Mesangial cell (primary cell): ENCODE measurements around a stretch of chr14.

DNA sequence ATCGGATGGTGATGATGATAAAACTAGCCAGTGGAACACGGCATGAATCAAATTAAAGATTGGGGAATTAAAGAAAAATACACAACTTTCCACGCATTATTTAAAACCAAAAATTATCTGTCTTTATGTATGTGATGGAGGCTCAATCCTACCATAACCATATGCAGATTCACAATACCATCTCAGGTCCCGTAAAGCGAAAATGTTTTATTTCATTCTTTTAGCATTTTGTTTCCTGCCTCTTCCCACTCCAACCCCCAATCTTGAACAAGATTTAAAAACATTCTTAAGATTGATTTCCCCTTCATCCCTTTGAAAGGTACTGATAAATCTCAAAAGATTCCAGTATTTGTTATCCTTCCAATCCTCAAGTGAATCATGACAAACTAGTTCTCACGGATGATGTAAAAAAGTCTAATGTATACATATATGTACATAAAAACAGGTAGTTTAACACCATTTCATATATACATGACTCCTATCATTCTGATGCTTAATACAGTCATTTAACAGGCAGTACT is 34.2 kb downstream of the HNRNPC start:
- RAMPAGE, long total RNA: no peak

GRCh38 chr14:21240899-21241428 is 28.3 kb downstream of the HNRNPC start:
- RAMPAGE, long total RNA: no peak

DNA sequence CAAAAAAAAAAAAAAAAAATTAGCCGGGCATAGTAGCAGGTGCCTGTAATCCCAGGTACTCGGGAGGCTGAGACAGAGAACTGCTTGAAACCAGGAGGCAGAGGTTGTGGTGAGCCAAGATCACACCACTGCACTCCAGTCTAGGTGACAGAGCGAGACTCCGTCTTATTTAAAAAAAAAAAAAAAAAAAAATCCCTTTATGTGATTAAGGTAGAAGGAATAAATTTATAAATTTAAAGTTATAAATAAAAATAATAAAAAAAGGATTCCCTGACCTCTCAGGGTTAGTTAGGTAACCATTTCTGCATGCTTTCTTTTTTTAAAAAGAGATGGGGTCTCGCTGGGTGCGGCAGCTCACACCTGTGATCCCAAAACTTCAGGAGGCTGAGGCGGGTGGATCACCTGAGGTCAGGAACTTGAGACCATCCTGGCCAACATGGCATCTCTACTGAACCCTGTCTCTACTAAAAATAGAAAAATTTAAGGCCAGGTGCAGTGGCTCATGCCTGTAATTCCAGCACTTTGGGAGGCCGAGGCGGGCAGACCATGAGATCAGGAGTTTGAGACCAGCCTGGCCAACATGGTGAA is 8.9 kb downstream of the HNRNPC start:
- RAMPAGE, long total RNA: no peak

DNA sequence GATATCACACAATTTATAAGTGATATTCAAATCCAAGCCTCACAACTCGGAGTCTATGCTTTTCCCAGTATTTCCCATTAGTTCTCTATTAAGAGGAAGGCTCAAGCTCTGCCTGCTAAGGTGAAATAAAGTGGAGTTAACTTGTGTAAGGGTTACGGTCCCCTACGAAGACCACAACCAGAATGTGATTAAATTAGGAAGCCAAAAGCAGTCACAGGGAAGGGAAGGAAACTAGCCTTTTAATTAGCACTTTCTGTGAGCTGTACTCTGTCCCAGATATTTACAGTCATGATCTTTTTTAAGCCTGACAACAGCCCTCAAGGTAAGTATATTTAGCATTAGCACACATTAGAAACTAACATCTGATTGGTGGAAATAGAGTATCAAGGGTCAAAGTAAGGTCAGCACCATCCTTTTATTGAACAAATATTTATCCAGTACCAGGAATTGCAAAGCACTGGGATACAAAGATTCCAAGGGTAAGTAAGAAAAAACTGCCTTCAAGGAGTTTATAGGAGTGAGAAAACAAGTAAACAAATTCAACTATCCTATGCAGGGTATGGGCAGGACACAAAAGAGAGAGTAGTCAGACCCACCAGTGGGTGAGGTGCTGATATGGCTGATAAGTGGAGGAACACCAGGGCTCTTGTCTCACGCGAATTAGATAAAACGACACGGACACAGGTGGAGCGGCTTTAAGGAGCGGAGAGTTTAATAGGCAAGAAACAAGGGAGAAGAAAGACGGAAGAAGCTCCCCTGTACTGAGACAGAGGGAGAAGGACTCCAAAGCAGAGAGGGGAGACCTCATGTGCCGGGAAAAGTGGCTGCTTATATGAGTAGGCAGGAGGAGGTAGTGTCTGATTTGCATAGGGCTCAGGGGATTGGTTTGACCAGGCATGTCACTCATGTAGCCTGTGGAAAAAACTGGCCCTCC is 28.3 kb downstream of the RPGRIP1 start:
- RAMPAGE, long total RNA: no peak

- RAMPAGE, long total RNA: no peak
Observed at GRCh38 chr14:21364688-21365259, 19.0 kb downstream of the SUPT16H start.

- RAMPAGE, long total RNA: no peak
Observed at GRCh38 chr14:21430727-21431789, 24.9 kb downstream of the CHD8 start.

DNA sequence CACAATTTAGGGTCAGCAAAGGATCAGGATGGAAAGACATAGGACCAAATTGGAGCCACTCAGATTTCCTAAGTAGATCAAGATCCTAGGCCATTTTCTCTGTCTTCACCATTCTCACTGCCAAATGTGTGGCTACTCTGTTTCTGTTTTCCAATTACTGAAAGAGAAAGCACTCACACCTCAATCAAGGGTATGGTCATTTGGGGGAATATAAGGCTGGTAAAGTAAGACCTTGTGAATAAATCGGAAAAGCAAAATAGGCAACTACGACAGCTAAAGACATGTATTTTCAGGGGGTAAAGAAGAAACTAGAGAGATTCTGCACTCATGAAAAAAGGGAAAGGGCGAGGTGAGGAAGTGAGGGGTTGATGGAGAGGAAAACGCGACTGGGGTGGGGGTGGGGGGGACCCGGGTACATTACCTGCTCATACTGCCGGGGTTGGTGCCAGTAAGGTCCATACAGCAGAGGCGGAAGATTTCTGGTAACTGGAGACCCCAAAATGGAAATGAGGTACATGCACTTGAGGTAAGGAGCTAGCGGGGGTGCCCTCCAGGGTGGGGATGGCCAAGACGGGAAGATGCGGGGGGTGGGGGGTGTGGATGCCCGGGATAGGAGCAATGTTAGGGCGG is 19.3 kb downstream of the CHD8 start:
- RAMPAGE, long total RNA: no peak

GRCh38 chr14:21522690-21523849 is 3.1 kb downstream of the SALL2 start:
- RAMPAGE, long total RNA: no peak

- RAMPAGE, long total RNA: no peak
Observed at GRCh38 chr14:21527087-21527401, 898 bp upstream of the SALL2 start.

GRCh38 chr14:21719770-21720221 is 46.2 kb upstream of the OR4E1 start:
- RAMPAGE, long total RNA: no peak

DNA sequence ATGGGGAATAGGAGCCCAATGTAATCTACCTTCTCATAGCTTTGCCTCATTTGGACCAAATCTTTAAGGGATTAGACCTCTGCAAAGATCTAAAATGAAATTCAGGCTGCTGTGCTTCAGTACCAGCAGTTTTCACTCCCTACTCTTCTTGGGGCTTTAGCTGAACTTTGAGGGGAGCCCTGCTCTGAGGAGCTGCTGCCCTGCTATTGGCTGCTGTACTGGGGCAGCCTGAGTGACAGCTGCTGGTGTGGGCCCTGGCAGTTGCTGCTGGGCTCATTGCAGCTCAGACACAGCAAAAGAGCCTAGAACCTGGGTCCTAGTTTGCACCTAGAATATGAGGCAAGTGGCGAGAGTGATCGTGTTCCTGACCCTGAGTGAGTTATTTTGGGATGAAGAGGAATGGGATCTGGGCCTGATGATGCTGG is 62.3 kb upstream of the OR4E1 start:
- RAMPAGE, long total RNA: no peak

- RAMPAGE, long total RNA: no peak
Observed at GRCh38 chr14:21768107-21769246, 94.9 kb upstream of the OR4E1 start.

DNA sequence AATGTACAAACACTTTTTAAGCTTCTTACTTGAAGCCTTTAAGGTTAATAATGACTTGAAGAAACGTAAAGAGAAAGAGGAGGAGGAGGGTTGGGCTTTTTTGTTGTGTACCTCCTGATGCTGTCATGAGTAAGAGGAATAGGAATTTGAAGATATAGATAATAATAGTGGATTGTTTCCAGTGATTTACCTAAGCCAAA is 126.5 kb upstream of the OR4E1 start:
- RAMPAGE, long total RNA: no peak

DNA sequence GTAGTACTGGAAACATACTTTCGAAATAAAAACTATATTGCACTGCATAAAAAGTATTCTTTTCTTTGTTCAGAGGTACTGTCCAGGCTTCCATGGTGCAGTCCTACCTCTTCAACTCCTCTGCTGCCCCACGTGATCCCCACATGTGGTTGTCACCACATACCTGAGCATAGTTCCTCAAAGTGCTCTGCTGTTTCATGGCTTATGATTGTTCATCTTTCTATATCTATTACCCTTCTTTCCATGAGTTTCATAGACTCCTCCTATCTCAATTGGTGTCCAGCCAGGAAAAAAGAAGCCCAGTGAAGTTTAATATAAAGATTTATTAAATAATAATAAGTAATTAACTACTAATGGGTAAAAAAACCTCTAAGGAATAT is 317.6 kb upstream of the OR4E1 start:
- RAMPAGE, long total RNA: no peak

DNA sequence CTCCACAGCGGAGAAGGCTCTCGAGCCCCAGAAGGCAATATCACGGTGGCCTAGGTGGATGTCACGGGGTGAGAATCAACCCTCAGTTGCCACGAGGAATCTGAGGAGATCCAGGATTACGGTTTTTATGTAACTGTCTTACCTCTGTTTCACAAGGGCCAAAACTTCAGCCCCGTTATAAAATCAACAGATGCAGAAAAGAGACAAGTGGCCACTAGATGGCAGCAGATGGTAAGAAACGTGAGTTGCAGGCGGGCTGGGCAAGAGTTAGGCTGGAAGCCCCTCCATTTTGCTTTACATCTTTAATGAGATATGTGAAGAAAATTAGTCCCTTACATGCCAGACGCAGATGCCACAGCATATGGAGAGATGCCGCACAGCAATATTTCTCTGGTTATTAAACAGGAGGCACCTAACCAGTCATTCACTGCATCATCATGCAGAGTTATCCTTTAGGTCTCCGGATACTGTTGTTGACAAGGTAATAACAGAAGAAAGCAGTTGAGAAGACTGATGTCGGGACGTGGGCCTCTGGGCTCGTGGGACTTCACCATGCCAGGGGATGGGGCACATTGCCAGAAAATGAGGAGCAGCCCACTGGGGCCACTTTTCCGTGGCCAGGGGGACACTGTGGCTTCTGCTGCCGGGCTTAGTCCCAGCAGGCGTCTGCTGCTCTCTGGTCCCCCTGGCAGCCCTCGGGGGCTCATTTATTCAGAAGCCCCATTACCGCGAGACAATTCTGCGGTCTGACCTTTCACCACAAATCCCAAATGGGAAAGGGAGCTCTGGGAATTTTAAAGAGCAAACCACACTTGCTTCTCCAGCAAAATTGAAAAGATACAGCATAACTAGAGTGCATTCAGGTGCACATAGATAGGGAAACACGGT is 201.4 kb downstream of the DAD1 start:
- RAMPAGE, long total RNA: no peak

DNA sequence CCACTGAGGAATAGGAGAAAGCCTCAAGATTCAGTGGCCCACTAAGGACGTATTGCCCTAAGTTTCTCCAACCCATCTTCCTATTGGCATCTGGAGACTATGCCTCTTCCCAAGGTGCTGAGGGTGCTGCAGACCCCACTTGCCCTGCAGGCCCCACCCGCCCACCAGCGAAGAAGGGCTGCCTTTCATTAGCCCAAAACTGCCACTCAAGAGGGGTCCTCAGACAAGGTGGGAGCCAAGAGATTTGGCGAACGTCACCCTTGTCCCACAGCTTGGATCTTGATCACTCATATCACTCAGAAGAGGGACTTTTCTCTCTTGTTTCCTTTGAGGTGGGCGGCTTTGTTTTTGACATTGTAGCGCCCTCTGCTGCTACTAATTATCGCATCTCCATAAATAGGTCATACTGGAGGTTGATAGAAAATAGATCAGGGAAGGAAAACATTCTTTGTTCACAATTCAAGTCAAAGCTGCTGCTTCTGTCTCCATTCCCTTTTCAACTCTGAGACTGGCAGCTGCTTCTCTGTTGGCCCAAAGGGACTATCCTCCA is 116.1 kb downstream of the DAD1 start:
- RAMPAGE, long total RNA: no peak

GRCh38 chr14:22477705-22478152 is 111.3 kb downstream of the DAD1 start:
- RAMPAGE, long total RNA: no peak

DNA sequence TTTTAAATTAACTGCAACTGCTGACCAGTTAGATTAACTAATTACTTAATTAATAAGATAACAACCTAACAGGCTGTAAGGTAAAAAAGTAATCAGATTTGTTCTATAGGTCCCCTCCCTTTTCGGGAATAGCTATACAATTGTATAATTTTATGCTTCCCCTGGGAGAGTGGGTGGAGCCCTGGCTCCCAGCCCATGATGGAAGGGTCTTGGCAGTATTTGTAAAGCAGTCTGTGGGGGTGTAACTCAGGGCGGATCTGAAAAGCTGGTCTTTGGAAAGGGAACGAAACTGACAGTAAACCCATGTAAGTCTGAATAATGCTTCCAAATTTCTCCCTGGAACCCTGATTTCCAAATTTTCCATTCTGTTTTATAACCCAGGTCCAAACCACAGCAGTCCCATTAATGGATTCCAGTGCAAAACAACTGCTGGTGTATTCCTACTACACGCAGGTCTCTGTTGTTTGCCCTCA is 110.4 kb downstream of the DAD1 start:
- RAMPAGE, long total RNA: no peak

- RAMPAGE, long total RNA: no peak
Observed at GRCh38 chr14:22488457-22489115, 100.4 kb downstream of the DAD1 start.

DNA sequence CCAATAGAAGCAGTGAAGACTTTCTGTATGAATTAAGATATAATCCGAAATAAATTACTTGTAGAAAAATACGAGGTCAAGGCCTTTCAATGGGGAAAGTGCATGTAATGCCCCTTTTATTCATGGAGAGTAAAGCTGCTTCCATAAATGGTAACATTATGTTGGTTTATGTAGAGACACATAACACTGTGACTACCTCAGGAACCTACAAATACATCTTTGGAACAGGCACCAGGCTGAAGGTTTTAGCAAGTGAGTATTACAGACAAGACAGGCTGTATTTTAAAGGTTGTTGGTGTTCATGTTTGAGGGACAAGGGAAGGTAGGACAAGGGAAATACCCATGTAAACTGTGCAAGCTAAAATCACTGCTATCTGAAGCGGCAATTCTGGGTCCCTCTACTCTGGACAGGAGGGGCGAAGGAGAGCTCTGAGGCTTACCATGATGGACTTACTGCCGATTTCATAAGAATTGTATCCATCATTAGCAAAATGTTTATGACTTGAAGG is 89.5 kb downstream of the DAD1 start:
- RAMPAGE, long total RNA: no peak